OCI-LY7 (cell line): ENCODE results near the gene TGM2.

- PRO-cap, result no peak
- RAMPAGE, long total RNA, result no peak
Observed at GRCh38 chr20:37397575-37397975, 51.6 kb downstream of the SRC start.

DNA sequence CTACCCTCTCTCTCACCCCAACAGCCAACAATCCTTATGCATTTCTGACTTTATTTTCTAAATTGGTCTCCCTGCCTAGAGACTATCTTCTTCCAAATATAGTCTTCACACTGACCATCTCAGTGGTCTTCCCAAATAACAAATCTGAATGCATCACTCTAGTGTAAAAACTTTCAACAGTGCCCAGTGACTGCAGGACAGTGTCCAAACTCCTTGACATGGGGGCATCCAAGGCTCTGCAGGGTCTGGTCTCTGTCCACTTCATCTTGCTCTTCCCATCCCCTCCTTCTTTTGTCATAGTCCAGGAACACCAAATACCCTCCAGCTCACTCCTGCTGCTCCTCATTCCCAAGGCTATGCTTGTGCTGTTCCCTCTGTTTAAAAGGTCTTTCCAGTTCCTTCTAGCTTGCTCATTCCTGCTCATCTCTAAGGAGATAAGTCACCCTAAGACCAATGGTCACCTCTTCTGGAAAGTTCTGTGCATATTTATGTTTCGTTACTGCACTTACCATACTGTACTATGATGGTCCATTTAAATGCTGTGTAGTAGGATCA, 29.7 kb upstream of the NNAT start:
- PRO-cap, result no peak
- RAMPAGE, long total RNA, result no peak

DNA sequence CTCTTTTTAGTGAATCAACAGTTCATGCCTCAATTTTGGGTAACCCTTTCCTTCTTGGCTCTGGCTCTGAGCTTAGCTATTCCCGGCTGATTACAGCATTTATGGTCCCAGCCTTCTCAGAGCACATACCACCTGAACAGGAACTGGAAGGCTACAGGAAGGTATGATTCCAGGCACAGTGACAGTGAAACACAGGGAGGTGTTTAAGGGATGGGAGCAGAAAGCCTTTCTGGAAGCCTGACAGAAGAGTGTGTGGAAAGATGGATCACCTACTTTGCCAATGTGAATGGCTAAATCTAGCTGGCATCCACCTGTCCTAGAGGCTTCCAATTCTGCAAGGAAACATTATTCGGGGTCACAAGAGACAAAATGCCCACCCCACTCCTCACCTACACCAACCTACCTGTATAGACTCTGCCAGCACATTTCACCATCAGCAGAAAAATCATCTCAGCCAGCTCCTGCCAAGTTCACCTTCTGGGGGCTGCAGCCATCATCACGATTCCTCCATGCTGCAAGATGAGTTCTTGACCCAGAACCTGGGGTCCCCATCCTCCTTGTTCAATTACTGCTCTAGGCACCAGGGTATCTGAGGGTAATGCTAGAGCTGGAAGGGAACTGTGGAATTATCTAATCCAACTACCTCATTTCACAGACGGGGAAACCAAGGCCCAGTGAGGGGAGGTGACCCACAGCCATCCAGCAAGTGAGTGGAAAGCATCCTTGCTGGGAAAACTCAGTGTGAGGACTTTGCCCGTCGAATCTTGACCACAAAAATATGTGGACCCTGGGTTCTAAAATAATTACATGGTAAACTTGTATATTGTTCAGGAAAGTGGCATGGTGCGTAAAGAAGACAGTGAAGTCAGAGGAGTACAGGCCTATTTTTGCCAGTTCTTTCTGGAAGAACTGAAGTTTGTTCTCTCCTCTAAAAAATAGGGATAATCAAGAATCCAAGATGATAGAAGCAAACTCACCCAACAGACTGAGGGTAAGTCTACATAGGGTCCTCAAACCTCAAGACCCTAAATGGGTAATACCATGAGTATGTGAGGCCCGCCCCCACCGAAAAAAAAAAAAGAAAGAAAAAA, 12.0 kb upstream of the NNAT start:
- PRO-cap, result no peak
- RAMPAGE, long total RNA, result no peak

GRCh38 chr20:37516693-37518187, 3.8 kb upstream of the NNAT start:
- PRO-cap, result no peak
- RAMPAGE, long total RNA, result no peak

GRCh38 chr20:37898119-37898427, 4.9 kb upstream of the VSTM2L start:
- PRO-cap, result no peak
- RAMPAGE, long total RNA, result no peak

- PRO-cap, result no peak
- RAMPAGE, long total RNA, result no peak
Observed at GRCh38 chr20:38125344-38125949, 39.6 kb downstream of the TGM2 start.

- PRO-cap, result no peak
- RAMPAGE, long total RNA, result no peak
Observed at GRCh38 chr20:38134281-38135391, 30.4 kb downstream of the TGM2 start.

DNA sequence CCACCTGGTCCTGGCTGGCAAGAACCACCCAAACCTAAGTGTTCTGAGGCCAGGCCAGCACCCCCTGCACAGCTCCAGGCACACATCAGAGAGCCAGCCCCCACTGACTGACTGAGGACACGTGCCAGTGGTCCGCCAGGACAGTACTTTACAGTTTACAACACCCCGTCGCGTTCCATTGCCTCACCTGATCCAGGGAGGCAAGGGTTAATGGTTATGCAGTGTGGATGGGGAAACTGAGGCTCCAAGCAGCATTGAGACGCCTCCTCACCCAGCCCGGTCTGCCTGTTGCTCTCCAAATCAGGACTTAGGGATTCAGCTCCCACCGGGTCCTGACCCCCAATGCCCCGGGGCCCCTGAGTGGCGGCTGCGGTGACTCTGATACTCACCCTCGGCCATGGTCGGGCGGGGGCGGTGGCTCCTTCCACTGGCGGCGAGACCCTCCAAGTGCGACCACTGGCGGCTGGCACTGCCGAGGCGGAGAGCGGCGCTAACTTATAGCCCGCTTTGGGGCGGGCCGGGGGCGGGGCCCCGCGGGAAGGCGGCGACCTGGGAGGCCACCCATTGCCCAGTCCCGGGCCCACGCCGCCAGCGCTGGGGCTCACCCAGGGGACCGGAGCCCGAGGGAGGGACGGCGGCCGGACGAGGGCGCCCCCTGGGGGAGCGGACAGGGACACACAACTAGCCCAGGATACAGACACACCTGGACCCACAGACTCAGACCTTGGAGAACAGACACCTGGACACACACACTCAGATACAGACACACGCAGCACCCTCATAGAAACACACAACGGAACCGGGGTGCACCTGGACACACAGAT, at the start of gene TGM2:
Gene TGM2 (minus strand): TSS at position 471 of the 824 bp plus-strand sequence.
- PRO-cap, result no peak
- RAMPAGE, long total RNA, result no peak

GRCh38 chr20:38217500-38218238, 42.9 kb downstream of the KIAA1755 start:
- PRO-cap, result no peak
- RAMPAGE, long total RNA, result no peak

DNA sequence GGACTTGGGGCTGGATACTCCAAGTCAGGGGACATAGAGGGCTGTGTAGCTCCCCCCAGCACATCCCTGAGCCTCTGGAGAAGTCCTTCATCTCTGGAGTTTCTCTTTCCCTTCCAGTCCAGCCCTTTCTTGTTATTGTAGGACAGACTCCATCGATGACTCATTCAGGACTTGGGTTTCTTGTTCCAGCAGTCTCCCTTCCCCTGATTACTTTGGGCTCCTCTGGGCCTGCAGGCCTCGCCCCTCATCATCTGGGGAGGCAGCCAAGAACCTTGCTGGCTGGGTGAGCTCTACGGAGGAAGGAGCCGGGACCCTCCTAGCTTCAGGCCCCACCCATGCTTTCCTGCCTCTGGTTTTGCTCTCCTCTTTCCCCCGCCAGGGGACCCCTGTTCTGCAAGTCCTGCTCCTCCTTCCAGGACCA, 10.6 kb upstream of the KIAA1755 start:
- PRO-cap, result no peak
- RAMPAGE, long total RNA, result no peak

DNA sequence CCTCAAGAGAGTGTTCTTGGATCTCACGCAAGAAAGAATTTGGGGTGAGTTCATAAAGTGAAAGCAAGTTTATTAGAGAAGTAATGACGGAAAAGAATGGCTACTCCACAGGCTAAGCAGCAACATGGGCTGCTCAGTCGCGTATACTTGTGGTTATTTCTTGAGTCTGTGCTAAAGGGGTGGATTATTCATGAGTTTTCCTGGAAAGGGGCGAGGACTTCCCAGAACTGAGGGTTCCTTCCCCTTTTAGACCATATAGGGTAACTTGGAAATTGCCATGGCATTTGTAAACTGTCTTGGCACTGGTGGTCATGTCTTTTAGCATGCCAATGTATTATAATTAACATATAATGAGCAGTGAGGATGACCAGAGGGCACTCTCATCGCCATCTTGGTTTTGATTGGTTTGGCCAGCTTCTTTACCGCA, 11.3 kb downstream of the LBP start:
- PRO-cap, result no peak
- RAMPAGE, long total RNA, result no peak

DNA sequence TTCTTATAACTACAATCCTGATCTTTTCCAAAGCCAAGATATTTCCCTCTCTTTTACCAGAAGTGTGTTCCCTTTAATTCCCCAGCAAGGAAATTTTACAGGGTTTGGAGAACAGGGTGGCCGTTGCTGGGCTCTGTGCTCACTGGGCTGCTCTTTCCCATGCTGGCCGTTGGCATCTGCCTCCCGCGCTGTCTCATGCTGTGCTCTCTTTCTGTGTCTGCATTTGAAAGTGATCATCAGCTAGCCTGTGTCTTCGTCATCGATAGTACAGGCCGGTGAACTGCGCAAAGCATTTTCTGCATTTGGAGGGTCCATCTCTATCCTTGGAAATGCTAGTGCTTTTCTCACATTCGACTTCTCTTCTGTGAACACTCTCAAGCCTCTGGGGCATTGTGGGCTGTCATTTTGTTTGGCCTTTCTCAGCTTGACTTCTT, 30.8 kb upstream of the RALGAPB start:
- PRO-cap, result no peak
- RAMPAGE, long total RNA, result no peak

DNA sequence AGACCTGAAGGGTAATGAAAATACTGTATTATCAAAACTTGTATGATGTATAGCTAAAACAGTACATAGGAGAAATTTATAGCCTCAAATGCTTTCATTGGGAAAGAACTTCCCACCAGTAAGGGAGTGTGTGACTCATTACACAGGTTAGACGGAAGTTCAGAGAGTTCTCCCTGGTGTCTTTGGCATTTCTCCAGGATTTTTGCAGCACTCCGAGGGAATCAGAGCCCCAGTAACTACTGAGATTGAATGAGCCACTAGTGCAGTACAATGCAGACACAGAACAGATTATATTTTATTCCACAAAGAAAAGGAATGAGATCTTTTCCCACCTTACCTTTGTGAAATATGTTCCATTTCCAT, 12.4 kb upstream of the RALGAPB start:
- PRO-cap, result no peak
- RAMPAGE, long total RNA, result no peak

GRCh38 chr20:38503179-38503540, 30.5 kb downstream of the RALGAPB start:
- PRO-cap, result no peak
- RAMPAGE, long total RNA, result no peak

DNA sequence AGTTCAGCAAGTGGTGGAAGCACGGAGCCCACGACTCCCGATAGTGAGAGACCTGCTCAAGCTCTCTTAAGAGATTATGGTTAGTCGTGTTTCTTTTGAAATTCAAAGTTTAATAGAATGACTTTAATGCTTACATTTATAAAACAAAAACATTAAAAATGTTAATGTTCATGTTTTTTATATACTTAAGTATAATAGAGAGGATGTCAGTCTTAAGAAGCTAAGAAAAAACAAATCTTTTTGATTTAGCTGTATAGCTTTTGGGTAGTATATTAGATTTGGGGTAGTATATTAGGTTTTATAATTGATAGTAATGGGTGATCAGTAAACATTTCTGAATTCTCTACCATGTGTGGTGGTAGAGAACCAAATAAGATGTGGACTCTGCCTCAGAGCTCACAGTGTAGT, 48.2 kb upstream of the ADIG start:
- PRO-cap, result no peak
- RAMPAGE, long total RNA, result no peak

DNA sequence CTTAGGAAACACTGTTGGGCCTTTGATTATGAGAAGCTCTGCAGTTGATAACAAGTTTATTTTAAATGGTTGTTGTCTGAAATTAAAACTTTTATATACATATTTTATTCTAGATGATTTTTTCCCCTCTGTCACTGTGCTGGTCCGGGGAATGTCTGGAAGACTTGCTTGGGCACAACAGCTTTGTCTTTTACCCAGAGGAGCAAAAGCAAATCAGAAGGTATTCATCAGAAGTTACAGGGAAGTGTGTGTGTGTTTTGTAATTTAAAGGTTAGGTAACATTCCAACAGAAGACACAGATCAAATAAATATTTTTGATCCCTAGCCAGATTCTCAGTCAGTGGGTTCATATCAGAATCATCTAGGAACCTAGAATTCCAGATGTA, 32.4 kb upstream of the ADIG start:
- PRO-cap, result no peak
- RAMPAGE, long total RNA, result no peak

- PRO-cap, result no peak
- RAMPAGE, long total RNA, result no peak
Observed at GRCh38 chr20:38779181-38780041, 26.1 kb upstream of the PPP1R16B start.

GRCh38 chr20:38789485-38789952, 16.0 kb upstream of the PPP1R16B start:
- PRO-cap, result no peak
- RAMPAGE, long total RNA, result no peak

GRCh38 chr20:38806777-38807740, 1.6 kb downstream of the PPP1R16B start:
- PRO-cap, result no peak
- RAMPAGE, long total RNA, result no peak

DNA sequence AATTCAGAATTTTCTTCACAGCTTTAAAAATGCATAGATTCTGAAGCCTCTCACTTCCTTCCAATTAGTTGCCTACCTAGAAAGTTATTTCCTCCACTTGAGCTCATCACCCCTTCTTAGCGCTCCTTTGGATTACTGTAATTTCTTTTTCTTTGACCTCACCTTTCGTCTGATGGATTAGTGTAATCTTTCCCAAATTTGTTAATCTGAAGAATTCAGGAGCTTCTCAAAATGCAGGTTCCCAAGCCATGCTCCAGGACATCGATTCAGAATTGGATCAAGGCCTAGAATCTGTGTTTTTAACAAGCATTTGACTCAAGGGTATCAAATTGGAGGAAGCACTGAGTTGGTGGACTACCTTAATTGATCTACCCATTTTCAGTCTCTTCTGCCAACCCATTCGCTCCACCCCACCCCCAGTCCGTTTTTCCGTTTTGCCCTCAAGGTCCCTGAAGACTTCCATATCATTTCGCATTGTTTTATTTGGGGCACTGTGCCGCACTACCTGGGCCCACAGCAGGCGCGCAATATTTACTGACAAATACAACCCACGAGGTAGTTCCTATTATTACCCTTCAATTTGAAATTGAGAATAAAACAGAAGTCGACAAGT, 731 bp upstream of the DHX35 start:
- PRO-cap, result no peak
- RAMPAGE, long total RNA, result no peak